ENCODE results near the gene NEK4.

GRCh38 chr3:51963737-51964886 is 3.1 kb downstream of the PCBP4 start:
- CAGE, long polyA plus RNA = no peak
- RRBS = no CpG with 5 or more reads among the region's 18 CpGs

- CAGE, long polyA plus RNA = no peak
- RRBS = 3% methylated on average over 31 of the region's 55 CpGs
These were observed 630 bp upstream of the PCBP4 start for GRCh38 chr3:51967713-51968455.

DNA sequence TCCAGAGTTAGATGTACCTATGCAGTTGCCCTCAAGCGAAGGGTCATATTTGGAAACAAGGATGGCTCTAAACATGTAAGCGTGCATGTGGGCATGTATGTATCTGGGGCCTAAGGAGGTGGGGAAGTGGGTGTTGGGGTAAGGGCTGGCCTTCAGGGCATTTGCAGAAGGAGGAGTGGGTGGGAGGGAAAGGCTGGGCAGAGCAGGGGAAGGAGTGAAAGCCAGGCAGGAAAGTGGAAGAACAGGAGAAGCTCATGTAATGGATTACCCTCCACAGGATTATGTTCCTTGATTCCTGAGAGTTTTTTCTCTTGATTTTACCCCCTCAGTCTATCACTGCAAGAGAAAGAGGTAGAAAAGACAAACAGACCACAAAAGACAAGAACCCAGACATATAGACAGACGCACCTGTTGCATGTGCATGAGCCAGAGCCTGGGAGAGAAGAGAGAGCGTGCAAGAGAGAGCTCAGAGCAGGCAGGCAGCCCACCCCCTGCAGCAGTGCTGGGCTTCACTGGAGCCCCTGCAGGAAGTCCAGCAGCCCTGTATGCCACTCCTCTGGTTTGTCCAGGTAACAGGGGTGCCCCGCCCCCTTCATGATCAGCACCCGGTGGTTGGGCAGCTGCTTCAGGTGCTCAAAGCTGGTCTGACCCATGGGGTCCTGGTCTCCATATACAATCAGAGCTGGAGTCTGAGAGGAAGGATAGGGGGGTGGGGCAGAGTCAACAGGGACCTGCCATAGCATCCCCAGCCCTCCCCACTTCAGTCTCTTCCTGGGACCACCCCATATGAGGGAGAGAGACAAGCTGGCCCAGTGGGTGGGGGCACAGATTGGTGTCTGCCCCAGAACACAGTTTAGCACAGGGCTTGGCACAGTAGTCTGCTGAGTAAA is 1.9 kb upstream of the PCBP4 start:
- CAGE, long polyA plus RNA = no peak
- RRBS = no CpG with 5 or more reads among the region's 6 CpGs

- CAGE, long polyA plus RNA = no peak
- RRBS = no CpG with 5 or more reads among the region's 4 CpGs
These were observed 2.3 kb upstream of the RPL29 start for GRCh38 chr3:51997964-51998375.

GRCh38 chr3:52025463-52025823 is 29.7 kb upstream of the RPL29 start:
- CAGE, long polyA plus RNA = no peak
- RRBS = no CpG with 5 or more reads among the region's 6 CpGs

GRCh38 chr3:52048722-52049103 is 7.7 kb downstream of the DUSP7 start:
- CAGE, long polyA plus RNA = no peak
- RRBS = no CpG with 5 or more reads among the region's 7 CpGs

DNA sequence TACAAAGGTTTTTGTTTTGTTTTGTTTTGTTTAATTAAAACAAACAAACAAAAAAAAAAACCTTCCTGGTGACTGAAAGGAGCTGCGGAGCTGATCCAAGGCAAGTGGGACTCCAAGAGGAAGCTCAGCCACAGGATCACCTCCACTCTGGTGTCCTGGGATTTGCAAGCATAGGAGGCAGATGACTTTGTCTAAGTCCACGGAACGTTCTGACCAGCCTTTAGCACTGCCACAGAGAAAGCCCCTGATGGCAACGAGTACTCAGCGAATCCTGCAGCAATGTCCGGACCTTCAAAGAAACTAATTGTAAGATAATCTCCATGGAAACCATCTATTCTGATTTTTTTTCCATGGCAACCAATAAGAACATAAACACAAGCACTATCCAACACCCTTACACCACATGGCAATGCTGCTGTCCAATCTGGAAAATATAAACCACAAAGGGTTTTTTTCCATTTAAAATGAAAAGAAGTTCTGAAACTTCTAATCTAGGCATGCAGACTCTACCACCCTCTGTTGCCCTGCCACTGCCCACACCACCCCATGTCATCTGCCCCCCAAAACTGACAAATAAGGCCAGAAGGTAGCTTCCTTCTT is 44.7 kb downstream of the POC1A start:
- CAGE, long polyA plus RNA = no peak
- RRBS = no CpG with 5 or more reads among the region's 6 CpGs

DNA sequence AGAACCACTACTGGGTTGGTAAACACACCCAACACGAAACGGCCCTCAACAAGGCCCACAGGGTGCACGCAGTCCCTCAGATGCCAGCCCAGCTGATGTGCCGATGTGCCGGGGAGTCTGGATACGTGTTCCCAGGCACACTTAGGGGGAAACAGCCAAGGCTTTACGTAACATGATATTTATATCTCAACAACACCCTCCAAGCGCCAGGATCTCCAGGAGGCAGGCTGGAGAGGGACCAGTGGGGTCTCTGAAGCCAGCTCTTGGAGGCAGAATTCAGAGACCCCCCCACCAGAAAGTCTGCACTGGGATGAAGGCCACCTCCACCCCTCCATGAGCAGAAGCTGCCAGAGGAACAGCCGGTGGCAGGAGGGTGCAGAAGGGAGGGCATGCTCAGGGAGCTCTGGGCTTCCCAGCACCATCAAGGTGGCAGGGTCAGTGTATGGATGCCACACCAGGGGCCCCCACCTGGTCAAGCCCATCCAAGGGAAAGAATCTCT is 14.1 kb downstream of the POC1A start:
- CAGE, long polyA plus RNA = no peak
- RRBS = no CpG with 5 or more reads among the region's 9 CpGs

DNA sequence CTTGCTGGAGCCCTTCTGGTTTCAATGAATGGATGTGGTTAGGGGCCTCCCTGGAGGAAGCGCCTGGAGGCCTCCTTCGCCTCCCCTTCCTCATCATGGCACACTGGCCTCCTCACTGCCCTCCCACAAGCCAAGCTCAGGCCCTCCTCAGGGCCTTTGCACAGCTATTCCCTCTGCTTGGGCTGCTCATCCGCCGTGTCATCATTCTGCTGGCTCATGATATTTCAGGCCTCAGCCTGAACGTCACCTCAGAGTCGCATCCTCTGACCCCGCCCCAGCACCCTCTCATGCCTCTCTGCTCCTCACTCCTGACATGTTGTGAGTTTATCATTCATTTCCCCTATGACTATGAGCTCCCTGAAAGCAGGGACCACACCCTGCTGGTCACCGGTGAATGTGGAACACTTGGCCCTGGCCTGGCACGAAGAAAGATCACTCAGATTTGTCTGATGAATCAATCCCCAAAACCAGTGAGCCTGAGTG is 20.7 kb upstream of the POC1A start:
- CAGE, long polyA plus RNA = no peak
- RRBS = no CpG with 5 or more reads among the region's 9 CpGs

DNA sequence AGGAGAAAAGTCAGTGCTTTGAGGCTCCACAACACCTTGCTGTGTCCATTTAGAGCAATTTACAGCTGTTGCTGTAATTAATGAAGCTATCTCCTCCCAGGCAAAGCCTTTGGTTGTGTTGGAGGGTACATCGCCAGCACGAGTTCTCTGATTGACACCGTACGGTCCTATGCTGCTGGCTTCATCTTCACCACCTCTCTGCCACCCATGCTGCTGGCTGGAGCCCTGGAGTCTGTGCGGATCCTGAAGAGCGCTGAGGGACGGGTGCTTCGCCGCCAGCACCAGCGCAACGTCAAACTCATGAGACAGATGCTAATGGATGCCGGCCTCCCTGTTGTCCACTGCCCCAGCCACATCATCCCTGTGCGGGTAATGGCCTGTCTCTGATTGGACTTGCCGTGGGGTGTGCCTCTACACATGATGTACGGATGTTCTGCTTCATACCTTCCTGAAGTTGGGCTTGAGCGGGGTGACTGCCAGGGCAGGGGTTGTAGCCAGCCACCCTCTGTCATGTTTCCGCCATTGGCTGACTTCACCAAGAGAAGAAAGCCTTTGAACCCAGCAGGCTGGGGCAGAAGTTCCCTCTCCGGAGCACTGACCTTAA is 13.3 kb downstream of the ALAS1 start:
- CAGE, long polyA plus RNA = no peak
- RRBS = no CpG with 5 or more reads among the region's 18 CpGs

DNA sequence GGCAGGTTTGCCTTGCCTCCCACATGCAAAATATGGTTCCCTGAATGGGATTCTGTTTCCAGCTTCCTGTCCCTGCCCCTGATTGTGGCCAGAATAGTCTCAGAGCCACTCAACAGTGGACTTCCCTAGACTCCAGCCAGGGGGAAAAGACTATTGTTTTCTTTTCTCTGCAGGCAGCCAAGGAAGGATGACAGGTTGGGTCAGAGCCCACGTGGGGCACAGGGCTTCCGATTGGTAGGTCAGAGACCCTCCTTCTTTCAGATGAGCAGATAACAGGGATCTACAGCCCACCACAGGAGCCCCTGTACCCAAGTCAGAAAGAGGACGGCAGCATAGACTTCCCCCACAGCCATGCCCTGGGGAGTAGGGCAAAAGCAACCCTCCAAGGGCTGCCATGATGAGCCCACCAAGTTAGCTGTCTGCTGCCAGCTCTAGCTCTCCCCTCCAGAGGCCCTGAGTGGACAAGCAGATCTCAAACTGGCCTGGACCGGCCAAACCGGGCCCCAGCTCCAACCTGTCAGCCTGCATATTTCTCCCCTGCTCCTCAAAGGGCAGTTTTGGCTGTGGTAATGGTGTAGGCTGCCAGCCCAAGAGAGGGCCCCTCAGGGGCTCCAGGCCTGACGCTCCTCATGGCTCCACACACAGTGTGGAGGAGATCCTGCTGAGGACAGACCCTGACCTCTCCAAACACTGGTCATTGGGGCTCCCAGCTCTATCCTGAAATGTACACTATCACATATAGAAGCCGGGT is 6.3 kb downstream of the TLR9 start:
- CAGE, long polyA plus RNA = no peak
- RRBS = no CpG with 5 or more reads among the region's 7 CpGs

GRCh38 chr3:52234392-52234795 is 4.6 kb downstream of the TWF2 start:
- CAGE, long polyA plus RNA = no peak
- RRBS = no CpG with 5 or more reads among the region's 3 CpGs

DNA sequence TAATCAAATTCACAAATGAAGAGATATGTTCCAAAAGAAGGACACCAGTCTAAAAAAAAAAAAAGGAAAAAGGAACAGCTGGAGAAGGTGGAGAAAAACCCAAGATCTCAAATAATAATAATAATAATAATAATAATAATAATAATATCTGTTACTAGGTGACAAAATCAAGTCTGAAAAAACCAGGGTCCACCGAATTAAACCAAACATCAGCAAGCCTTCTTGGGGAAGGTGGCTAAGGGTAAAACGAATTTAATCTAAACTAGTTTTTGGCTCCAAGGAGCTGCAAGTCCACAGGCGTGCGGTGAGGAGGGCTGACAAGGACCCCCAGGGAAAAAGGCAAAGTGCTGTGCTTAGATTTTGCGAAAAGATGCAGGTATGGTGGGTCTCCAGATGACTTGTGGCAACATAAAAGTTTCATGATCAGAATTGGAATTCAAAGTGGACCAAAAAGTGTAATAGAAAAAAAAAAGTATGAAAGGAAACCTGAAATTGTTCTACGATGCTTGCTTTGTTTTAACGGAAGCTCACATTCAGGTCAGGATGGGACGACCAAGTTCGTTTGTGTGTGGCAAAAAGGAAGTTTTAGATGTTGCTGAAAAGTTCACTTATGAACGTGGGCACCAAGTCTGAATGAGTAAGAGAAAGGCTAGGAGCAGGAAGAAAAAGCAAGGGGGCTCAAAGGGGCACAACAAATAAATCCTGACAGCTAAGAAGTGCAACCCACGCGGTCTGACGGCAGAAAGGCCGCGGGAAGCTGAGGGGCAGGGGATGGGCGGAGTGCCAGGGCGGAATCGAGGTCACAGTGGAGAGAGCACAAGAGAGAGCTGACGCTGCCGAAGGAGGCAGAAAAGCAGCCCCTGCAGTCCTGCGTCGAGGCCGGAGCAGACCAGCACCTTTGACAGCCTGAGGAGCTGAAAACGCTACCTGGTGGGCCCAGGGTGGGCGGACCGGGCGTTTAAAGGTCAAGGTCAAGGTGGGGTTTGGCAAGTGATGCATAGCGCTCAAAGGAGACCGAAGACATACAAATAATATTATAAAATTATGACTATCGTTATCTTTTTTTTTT is 1.2 kb downstream of the WDR82 start:
- CAGE, long polyA plus RNA = no peak
- RRBS = 1% methylated on average over 4 of the region's 30 CpGs

GRCh38 chr3:52452614-52453739 is 864 bp downstream of the TNNC1 start:
- CAGE, long polyA plus RNA = no peak
- RRBS = no CpG with 5 or more reads among the region's 16 CpGs

GRCh38 chr3:52480760-52481384 is 14.3 kb upstream of the STAB1 start:
- CAGE, long polyA plus RNA = no peak
- RRBS = 89% methylated on average over 9 of the region's 22 CpGs

GRCh38 chr3:52502437-52503083 is 7.4 kb downstream of the STAB1 start:
- CAGE, long polyA plus RNA = no peak
- RRBS = no CpG with 5 or more reads among the region's 14 CpGs

DNA sequence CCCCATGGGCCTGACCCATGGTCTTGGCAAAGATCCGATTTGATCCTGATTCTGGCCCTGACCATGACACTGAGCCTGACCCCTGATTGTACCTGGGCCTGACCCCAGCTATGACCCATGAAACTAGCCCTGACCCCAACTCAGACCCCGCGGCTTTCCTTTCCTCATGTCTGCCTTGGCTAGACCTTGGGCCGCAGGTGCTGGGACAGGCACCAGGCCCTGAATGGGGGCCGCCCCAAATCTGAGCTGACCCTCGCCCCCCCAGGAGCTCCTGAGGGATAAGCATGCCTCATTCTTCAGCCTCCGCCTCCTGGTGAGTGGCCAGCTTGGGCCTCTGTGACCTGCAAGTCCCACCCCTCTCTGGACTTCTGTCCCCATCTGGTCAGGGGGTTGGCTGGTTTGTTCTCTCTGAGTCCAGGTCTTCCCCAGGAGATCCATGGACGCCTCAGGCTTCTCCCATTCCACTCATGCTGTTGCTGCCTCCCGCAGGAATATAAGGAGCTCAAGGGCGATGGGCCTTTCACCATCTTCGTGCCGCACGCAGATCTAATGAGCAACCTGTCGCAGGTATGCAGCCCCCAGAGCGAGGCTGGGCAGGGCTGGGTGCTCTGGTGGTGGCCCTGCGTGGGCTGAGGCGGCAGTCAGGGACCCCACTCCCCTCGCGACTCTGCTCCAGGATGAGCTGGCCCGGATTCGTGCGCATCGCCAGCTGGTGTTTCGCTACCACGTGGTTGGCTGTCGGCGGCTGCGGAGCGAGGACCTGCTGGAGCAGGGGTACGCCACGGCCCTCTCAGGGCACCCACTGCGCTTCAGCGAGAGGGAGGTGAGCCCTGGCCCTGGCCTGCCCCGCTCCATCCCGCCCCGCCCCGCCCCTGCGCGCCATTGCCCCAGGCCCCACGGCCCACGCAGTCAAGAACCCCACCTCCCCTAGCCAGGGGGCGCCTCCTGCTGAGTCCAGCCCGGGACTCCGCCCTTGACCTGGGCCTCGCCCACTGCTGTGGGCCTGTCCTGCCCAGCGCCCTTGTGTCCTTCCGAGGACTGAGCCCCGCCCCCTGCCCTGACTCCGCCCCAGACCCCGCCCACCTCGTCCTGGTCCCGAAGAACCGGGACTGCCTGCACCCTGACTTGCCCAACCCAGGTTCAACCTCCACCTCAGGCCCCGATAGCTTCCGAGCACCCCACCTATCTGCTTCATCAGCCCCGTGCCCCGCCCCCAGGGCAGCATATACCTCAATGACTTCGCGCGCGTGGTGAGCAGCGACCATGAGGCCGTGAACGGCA is 15.2 kb downstream of the NT5DC2 start:
- CAGE, long polyA plus RNA = no peak
- RRBS = no CpG with 5 or more reads among the region's 64 CpGs

- CAGE, long polyA plus RNA = no peak
- RRBS = no CpG with 5 or more reads among the region's 6 CpGs
These were observed 51.2 kb upstream of the GNL3 start for GRCh38 chr3:52634586-52635094.

GRCh38 chr3:52679258-52680288 is 6.3 kb upstream of the GNL3 start:
- CAGE, long polyA plus RNA = no peak
- RRBS = no CpG with 5 or more reads among the region's 3 CpGs

- CAGE, long polyA plus RNA = no peak
- RRBS = under 1% methylated on average over 25 of the region's 73 CpGs
These were observed at the start of gene NEK4 for GRCh38 chr3:52770456-52771757. Gene NEK4, minus strand, starts transcription at chr3:52770940.